Endodermal cell (in vitro differentiated cells): Measurements from ENCODE around the genes MCM3AP and S100B.

- PRO-cap: no peak
These were observed 3.0 kb downstream of the FTCD start for GRCh38 chr21:46152340-46152836.

- PRO-cap: no peak
These were observed 3.1 kb upstream of the SPATC1L start for GRCh38 chr21:46187315-46187903.

- PRO-cap: unidirectional peak, plus-strand start at chr21:46285836
These were observed at the start of gene MCM3AP for GRCh38 chr21:46285515-46286133. MCM3AP (minus strand) TSS chr21:46285611.

DNA sequence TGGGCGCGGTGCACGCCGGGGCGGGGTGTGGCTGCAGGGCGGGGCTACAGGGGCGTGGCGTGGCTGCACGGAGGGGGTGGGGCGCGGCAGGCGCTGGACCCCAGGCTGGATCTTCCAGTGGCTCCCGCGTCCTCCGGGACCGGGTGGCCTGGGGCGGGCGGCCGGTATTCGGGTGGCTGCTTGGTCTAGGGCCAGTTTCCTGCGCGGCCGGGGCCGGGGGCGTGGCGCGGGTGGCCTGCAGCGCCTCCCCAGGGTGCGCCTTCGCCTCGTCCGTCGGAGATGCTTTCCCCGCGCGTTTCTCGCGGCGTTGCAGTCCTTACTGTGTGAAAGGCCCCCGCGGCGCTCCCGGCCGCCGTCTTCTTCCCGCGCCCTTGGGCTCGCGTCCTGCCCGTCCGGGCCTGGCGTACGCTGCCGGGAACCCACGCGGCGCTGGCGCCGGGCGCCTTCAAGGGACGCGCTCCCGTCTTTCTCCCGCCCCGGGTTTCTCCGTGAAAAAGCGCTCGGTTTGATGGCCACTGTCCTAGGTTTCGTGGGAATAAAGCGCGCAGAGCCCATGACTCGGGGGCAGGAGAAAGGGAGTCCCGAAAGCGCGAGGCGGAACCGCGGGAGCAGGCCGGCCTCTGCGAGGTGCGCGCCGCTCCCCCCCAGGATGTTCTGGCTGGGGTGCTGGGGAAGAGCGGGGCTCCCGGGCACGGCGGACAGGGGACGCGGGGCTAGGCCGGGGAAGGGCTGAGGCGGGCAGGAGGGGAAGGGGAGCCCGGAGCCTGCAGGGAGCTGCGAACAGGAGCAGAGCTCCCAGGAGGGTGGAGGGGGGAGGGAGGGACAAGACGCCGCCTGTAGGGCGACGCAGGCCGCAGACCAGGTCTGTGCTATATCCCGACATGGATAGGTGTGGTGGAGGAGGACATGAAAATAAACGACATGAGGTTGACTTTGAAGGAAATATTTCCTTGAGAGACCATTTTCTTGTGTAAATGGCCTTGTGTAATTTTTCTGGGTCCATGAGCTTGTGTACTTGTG lies 938 bp downstream of the PCNT start:
- PRO-cap: bidirectional peak, plus-strand start at position 117 of the sequence, minus-strand start outside the sequence; bidirectional peak, plus-strand start at position 880 of the sequence, minus-strand start at position 805 of the sequence

GRCh38 chr21:46347719-46348674 lies 24.0 kb downstream of the PCNT start:
- PRO-cap: no peak

DNA sequence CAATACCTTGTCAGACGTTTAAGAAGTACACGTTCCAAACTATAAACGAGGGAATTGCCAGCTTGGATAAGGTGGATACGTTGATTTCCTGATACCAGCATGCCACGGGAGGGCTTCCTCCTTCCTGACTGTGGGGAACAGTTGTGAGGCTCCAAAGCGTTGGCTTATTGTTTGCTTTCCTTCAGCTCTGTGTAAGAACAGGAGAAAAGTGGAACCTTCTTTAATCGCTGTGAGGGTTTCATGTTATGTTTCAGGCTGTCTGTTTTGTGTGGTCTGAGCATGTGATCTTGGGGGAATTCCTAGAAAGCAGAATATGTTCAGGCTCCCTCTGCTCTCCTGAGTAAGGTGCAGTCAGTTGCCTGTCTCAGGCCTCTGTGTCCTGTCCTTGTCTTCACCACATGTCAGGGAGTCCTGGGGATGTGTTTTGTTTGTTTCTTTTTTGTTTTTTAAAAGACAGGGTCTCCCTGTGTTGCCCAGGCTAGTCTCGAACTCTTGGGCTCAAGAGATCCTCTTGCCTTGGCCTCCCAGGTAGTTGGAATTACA lies 44.9 kb downstream of the PCNT start:
- PRO-cap: no peak

DNA sequence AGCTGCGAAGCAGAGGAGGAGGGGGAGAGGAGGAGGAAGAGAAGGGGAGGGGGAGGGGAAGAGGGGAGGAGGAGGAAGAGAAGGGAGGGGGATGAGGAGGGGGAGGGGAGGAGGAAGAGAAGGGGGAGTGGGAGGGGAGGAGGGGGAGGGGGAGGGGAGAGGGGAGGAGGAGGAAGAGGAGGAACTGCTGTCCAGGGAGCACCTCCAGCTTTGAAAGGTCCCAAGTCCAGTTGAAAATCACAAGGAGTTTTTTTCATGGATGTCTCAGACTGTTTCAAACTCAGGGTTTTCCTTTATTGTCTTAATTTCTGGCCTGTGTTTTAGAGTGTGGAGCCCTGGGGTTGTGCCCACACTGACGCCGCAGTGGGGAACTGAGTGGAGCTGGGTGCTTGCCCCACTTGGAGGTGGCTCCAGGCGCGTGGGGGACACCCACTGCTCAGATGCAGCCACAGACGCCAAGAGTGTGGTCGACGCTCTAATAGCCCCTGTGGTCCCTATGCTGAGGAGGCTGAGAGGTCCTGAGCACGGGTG lies 34.9 kb upstream of the DIP2A start:
- PRO-cap: no peak

DNA sequence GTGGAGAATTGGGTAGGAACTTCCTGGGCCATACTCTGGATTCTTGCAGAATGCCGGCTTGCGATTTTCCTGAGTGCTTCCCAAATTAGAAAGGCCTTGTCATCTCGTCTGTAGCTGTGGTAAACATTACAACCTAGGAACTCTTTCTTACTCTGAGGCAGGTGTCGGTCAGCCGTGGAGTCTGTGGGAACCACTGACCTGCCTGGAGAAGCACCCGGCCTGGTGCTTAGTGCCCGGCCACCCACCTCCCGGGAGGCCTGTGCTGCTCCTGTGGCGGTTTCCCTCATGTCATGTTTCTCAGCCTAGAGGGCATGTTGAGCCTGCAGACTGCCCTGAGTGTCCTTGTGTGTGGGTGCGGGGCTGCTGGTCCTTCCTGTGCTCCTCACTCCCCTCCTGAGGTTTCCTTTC lies 64.7 kb downstream of the S100B start:
- PRO-cap: no peak

GRCh38 chr21:46604989-46605509 lies at the start of gene S100B:
S100B (minus strand) TSS chr21:46605082.
- PRO-cap: no peak